T-cell (primary cell): ENCODE results near the genes ZNF131, HCN1 and ITGA1.

DNA sequence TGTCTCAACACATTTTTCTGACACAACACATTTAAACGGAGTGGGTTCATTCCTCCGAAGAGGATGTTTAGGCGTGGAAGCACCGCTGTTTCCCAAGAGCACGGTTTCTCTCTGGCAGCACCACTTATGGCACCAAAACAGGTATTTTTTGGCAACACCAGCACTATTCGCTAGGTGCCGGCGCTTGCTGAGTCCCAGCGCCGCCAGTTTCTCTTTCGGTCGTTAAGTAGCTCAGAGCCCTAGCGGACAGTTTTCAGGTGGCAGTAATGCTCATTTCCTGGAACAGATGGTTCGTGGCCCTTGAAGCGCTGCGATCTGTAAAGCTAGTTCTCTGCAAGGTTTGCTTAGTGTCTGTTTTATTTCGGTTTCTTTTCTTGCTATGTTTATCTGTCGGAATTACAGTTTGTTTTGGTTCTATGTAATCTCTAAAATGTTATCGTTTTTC, 20.1 kb downstream of the ANXA2R start:
- PRO-cap, 7 experiments = peak in 7 of 7 experiments; most common plus-strand start position 285 of the sequence (in 7); most common minus-strand start position 113 of the sequence (in 3)

- PRO-cap, 7 experiments = peak in 7 of 7 experiments; most common plus-strand start chr5:43040059 (in 5); most common minus-strand start chr5:43039500 (in 1)
Observed at GRCh38 chr5:43039302-43040256, 540 bp downstream of the ANXA2R start.

- PRO-cap, 7 experiments = peak in 4 of 7 experiments; most common plus-strand start chr5:43075450 (in 4)
Observed at GRCh38 chr5:43074983-43076160, 35.3 kb upstream of the ANXA2R start.

GRCh38 chr5:43120642-43121274, at the start of gene ZNF131:
Gene ZNF131, plus strand, starts transcription at chr5:43120914.
- PRO-cap, 7 experiments = peak in 7 of 7 experiments; most common plus-strand start chr5:43120917 (in 6); most common minus-strand start chr5:43121086 (in 7)

GRCh38 chr5:43409637-43410812, 2.2 kb downstream of the CCL28 start:
- PRO-cap, 7 experiments = no peak in any of the 7 experiments

GRCh38 chr5:43432426-43433059, 20.4 kb upstream of the CCL28 start:
- PRO-cap, 7 experiments = no peak in any of the 7 experiments

- PRO-cap, 7 experiments = no peak in any of the 7 experiments
Observed at GRCh38 chr5:43538524-43539155, 18.2 kb downstream of the PAIP1 start.

DNA sequence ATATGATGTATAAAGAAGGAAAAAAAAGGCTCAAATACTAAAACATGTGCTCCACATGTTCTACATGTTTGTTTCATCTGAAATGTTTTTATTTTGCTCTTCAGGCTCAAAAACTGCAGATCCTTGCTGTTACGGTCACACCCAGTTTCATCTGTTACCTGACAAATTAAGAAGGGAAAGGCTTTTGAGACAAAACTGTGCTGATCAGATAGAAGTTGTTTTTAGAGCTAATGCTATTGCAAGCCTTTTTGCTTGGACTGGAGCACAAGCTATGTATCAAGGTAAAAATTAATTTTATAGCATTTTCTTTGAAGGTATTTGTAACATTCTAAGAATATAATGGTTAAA, 4.2 kb downstream of the MRPS30 start:
- PRO-cap, 7 experiments = no peak in any of the 7 experiments

GRCh38 chr5:45695963-45696768, at the start of gene HCN1:
Gene HCN1, minus strand, starts transcription at chr5:45696380.
- PRO-cap, 7 experiments = no peak in any of the 7 experiments

DNA sequence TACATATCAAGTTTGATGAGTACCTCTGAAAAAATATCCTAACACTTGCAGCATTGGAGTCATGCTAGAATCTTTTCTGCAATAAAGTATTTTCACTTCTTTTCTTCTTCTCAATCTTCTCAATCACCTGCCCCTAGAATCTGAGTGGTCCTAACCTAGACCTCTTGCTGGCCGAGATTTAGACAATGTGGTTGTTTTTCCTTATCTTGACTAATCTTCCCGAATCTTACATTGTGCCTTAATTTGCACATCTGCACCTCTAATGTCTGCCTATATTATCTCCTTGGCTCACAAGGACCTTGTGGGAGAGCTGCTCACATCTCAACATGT, 16.1 kb downstream of the EMB start:
- PRO-cap, 7 experiments = no peak in any of the 7 experiments

GRCh38 chr5:50668198-50668659, 1.8 kb downstream of the PARP8 start:
- PRO-cap, 7 experiments = peak in 7 of 7 experiments; most common plus-strand start chr5:50668310 (in 7); most common minus-strand start chr5:50668280 (in 3)

GRCh38 chr5:50710998-50711601, 44.7 kb downstream of the PARP8 start:
- PRO-cap, 7 experiments = peak in 2 of 7 experiments; most common plus-strand start chr5:50711539 (in 2); most common minus-strand start chr5:50711411 (in 1)

- PRO-cap, 7 experiments = no peak in any of the 7 experiments
Observed at GRCh38 chr5:51465178-51465642, 82.0 kb downstream of the ISL1 start.

- PRO-cap, 7 experiments = no peak in any of the 7 experiments
Observed at GRCh38 chr5:52668735-52669319, 118.9 kb upstream of the ITGA1 start.

DNA sequence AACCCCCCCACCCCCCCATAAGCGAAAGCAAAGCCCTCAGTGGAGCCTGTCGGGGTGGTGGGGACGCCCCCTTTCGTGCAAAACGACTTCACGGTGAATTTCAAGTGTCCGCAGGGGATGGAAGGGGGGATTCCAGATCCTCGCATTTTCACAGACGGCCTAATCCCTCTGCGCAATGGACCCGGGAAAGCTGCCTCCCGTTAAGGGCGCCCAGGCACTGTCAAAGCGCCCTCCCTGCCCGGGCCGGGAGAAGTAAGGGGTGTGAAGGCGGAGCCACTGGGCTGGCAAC, 168 bp upstream of the ITGA1 start:
- PRO-cap, 7 experiments = peak in 2 of 7 experiments; most common plus-strand start position 151 of the sequence (in 2)

DNA sequence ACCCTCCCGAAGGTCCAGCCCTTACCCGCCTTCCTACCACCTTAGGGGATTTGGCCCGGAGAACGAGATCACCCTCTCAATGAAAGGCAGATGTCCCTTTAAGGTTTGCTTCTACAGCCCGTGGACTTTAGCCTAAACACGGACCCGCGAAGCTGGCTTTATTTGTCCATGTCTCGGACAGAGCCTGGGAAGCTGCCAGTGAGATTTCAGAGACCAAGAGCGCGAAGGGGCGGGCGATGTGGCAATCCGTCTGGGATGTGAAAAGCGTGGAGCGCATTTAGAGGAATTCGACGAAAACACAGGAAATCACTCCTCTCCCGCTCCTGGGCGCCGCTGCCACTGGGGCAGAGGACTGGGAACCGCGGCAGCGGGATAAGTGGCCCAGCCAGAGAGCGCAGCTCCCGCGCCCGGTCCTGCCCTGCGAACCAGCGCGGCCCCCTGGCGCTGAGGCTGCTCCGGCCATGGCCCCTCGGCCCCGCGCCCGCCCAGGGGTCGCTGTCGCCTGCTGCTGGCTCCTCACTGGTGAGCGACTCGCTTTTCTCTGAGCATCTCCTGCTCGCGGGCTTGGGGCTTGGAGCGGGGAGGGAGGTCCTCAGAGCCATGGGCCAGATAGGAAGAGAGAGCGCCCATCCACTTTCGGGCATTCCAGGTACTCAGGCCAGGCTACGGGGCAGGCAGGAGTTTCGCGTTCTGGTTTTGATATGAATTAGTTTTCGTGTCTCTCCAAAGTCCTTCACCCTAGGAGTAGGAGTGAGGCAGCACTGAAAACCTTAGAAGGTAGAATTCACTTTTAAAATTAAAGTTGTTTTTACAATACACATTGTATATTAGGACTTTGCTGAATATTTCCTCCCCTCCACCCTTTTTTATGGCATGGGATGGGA, at the start of gene ITGA1:
Gene ITGA1 (plus strand): TSS at position 24 of the 884 bp plus-strand sequence.
- PRO-cap, 7 experiments = no peak in any of the 7 experiments

DNA sequence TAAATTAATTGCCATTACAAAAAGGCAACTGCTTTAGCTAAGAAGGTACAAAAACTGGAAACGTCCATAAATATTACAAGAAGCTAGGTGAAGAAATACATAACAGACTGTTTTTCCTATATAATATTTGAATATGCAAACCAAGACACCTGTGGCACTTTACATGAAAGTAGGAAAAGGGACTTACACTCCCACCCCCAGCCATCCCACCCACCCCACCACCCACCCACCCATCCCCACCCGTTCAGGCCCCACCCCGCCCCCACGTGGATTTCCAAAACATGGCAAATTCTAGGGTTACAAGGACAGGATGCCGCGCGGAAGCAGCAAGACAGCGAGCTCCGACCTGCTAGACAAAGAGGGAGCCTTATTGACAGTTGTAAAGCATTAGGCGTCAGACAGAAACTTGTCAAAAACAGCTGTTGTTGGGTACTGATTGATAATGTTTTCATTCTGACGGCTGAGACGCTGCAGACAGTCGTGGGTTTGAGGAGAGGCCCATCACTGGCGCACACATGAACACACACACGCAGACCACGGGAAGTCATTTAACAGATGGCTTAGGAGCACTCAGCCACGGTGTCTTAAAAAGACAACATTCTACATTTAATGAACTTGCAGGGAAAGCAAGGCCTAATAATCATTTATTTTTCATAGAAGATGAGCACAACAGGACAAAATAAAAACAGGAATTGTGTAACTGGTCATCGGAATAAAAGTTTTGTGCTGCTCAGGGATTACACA, 323.9 kb downstream of the NDUFS4 start:
- PRO-cap, 7 experiments = no peak in any of the 7 experiments

GRCh38 chr5:54016288-54016992, 293.9 kb downstream of the ARL15 start:
- PRO-cap, 7 experiments = no peak in any of the 7 experiments

DNA sequence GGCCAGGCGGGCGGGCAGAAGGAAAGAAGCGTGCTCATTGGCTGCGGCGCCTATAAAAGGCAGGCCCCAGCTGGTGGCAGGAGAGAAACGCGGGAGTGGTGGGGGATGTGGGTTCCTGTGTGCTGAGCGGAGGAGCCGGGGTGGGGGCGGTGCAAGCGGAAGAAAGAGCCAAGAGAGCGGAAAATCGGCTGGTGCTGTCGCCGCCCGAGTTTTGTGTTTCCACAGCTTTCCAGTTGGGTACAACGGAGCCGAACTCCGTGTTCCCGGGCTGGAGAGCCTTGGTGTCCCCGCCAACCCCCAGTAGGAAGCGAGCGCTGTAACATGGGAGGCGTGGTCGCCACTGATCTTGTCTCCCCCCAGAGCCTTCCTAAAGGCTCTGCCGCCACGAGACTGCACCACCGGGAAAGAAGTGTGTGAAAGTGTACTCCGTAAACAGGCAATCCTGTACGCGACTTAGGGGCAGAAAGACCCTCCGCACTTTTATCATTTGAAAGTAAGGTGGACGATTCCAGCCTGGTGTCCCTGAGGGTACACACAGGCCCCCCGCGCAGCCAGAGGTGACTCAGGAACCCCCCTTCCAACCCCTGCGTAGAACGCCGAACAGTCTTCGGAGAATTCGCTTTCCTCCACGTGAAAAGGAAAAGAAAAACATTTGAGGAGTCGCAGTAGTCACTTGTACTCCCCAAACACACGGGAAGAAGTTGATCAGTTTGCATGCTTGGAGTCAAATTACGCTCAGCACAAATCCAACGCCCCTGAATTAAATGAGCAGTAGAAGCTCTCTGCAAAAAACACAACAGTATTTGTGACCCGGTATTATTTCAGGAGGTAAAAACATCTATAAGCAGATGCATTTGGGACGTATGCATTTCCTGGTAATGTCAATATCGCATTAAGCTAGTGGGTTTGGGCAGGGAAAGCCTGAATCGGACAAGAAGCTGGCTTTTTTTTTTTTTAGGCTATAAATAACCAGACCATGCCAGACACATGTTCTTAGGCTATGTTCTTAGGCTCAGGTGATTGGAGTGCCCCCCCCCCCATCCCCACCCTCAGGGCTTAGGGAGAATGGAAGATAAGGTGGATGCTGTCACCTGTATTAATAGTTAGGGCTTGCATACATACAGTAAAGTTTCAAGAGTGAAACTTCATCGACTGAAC, 638 bp upstream of the ARL15 start:
- PRO-cap, 7 experiments = peak in 7 of 7 experiments; most common plus-strand start position 82 of the sequence (in 7)

DNA sequence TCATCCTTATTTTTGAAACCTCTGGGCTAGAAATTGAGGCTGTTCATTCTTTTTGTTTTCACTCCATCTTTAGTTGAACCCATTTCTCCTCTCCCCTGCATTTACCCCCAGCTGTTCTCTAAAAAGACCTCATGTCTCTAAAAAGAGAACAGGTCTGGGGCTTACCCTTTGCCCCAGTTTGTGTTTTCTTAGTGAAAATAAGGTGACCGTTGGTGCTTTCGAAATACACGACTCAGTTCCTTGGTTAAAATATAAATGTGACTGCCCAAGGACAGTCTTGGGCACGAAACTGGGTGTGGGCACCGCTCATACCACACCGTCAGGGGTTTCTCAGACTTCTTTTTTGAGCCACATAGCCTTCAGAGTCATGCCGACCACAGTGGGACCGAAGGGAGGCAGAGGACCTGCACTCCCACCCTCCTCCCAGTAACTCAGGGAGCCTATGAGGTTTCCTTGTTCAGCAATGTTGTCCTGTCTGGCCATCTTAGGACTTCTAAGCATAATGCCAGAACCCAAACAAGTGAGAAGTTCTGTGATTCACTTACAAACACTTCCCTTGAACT, 6.5 kb downstream of the SNX18 start:
- PRO-cap, 7 experiments = no peak in any of the 7 experiments